AG09309 (cell line): Measurements from ENCODE around the gene METRNL.

DNA sequence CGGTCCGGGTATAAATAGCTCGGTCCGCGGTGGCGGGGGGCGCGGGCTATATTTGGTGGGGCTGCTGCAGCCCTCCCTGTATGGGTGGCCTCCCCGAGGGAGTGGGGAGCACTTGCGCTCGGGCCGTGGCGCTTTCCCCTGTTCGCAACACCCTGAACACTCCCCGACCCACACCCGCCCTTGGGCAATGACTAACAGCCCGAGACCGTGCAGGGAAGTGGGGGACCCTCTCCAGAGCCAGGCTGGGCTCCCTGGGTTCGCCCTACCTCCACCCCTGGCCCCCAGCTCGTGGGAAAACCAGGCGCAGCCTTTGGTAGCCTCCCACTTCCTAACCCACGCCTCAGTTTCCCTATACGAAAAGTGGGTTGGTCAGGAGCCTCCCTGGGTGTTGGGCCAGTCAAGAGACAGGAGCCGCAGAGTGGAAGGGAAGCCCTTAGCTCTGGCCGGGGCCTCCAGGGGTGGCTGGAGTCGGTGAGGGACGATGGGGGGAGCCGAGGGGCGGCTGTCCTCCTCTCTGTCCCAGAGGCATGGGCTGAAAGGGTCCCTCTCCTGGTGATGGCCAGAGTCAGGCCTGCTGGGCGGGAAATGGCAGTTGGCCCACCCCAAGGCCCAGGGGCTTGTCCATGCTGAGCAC is 706 bp downstream of the SLC16A3 start:
- RRBS: no CpG with 5 or more reads among the region's 30 CpGs

DNA sequence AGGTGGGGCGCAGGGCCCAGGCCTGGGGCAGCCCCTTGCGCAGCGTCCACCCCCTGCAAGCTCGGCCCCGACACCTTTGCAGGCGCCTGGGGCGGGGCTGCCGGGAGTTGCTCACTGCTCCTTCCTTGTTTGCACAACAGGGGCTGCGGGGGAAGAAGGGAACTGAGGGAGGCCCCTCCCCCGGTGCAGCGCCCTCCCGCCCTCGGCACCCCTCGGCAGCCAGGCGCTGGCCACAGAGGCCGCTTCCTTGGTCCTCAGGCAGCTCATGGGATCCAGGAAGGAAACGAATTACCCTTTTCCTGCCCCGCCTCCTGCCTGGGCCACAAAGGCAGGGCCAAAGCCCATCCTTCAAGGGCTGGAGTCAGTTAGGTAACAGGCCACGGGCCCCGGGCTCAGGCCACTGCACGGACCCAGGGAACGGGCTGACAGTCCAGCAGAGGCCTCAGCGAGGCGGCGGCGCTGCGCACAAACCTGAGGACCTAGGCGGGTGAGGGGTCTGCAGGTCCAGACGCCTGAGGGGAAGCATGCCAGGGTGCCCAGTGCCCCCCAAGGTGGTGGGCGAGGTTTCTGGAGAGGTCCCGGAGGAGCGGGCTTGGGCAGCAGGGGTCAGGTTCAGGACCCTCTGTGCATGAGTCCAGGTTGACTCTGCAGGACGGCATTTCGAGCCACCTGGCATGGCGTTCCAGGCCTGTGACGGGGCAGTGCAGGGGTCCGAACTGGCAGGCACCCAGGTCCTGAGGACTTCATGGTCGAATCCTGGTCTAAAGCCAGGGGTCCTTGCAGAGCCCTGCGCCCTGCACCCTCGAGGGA is 3.2 kb downstream of the SLC16A3 start:
- RRBS: 5% methylated on average over 2 of the region's 40 CpGs

GRCh38 chr17:82242042-82242702 is 13.3 kb downstream of the SLC16A3 start:
- RRBS: no CpG with 5 or more reads among the region's 19 CpGs

DNA sequence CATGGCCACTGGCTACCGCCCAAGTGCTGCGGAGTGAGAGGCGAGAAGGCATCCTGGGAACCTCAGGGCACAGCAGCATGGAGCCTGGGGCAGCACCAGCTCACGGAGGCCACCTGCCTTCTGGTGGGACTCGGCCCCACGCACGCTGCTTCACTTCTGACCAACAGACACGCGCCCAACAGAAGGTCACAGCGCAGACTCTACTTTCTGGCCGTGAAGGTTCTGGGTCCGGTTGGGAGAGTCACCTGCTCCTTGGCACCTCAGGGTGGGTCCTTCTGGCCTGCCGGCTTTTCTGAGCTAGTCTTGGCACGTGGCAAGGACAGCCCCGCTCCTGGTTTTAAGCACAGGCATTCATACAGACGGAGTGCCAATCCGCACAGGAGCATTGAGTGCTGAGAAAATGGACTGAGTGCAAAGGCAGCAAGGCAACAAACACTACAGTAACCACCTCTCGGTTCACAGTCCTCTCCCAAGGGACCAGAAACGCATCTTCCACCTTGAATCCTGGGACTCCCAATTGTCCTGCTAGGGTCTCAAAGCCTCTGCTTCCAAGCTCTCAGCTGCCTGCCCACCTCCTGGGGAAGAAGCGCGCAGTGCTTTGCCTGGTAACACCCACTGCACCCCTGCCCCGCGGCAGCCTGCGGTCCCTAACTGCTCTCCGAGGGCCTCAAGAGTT is 14.7 kb downstream of the SLC16A3 start:
- RRBS: 54% methylated on average over 2 of the region's 25 CpGs

GRCh38 chr17:82247494-82248140 is 18.8 kb downstream of the SLC16A3 start:
- RRBS: 70% methylated on average over 4 of the region's 20 CpGs

DNA sequence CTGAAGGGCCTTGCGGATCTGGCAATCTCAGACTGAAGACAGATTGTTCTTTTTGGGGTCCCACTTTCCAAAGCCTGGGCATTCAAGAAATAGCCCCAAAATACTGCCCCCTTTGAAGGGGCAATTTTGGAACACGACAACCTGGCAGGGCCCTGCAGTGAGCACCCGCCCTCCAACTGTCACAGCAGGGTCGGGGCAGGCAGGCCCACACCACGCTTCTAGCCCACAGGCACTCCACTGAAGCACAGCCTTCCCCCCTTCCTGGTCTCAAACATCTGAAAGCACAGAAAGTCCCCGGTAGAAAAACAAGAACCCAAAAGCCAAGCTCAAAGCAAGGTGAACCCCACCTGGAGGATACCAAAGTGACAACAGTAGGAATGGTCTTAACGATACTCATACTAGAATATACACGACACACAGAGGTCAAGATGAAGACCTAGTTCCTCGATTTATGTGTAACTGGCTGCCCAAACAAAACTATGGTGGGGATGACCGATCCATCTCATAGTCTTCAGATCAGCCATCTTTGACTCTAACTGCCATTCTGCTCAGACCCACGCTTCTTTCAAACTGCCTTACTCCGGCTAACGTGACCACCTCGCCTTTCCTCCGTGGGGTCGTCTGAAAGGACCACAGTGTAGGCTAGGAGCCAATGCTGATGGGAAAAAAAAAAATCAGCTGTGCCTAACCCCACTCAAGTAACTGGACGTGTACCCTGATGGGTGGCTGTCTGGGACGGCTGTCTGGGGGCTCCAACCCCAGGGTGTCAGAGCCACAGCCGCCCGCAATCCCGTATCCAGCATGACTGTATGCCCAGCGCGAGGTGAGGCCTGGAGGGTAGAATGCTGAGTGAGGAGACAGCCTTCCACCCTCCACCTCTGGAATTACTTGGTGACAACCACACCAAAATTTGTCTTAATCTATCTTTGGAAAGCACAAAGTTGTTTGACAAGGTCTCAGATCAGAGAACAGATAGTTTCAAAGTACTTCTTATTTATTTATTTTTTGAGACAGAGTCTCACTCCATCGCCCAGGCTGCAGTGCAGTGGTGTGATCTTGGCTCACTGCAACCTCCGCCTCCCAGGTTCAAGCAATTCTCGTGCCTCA is 3.1 kb downstream of the CSNK1D start:
- RRBS: no CpG with 5 or more reads among the region's 26 CpGs

DNA sequence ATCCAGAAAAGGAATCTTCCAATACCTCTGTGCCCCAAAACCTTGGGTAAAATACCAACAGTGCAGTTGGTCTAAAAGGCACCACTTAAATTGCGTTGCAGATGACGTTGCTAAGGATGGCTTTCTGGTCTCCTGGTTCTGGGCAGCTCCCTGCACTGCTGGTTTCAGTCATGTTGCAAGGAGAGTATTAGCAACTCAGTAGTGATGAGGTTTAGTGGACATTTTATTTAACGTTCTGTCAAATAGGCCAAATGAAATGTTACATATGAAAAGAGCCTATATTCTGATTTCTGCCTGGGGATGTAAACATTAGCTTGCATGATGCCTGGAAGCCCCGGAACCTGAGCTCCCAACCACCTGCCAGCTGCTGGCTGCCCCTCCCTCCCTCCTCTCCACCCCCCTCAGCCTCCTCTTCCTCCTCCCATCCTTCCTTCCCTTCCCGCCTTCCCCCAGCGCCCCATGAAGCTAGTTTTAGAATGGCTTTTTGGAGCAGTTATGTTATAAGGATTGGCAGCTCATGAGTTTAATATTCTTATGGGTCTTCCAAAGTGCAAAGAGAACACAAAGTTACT is 20.8 kb downstream of the CD7 start:
- RRBS: no CpG with 5 or more reads among the region's 6 CpGs

- RRBS: no CpG with 5 or more reads among the region's 12 CpGs
Measured at GRCh38 chr17:82330414-82330783, 3.2 kb downstream of the SECTM1 start.

DNA sequence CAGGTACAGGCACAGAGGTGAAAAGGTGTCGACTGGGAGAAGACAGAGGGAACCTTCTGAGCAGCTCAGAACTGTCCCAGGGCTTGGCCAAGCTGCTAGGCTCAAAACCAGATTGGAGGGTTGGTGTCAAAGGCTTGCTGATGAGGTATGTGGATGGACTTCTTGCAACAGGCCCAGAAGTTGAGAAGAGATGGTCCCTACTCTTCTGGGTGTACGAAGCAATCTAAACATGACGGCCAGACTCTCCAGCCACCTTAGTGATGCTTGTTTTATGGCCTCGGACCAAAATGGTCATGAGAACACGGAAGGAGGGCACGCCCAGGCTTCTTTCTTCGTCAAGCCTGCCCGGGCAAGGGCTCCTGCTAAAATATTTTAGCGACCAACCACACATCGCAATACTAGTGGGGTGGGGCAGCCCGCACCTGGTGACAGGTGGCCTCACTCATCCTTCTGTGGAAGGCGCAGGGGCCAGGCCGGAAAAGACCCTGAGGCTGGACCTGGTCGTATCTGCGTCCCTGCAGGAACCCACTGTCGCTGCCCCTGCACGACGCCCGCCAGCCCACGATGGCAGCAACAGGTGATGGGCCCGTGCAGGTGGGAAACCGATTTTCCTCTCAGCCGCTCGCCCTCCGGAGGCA is 23.1 kb upstream of the FOXK2 start:
- RRBS: no CpG with 5 or more reads among the region's 25 CpGs

GRCh38 chr17:82506430-82507002 is 13.0 kb upstream of the FOXK2 start:
- RRBS: no CpG with 5 or more reads among the region's 9 CpGs

GRCh38 chr17:82560579-82561125 is 41.1 kb downstream of the FOXK2 start:
- RRBS: no CpG with 5 or more reads among the region's 11 CpGs

DNA sequence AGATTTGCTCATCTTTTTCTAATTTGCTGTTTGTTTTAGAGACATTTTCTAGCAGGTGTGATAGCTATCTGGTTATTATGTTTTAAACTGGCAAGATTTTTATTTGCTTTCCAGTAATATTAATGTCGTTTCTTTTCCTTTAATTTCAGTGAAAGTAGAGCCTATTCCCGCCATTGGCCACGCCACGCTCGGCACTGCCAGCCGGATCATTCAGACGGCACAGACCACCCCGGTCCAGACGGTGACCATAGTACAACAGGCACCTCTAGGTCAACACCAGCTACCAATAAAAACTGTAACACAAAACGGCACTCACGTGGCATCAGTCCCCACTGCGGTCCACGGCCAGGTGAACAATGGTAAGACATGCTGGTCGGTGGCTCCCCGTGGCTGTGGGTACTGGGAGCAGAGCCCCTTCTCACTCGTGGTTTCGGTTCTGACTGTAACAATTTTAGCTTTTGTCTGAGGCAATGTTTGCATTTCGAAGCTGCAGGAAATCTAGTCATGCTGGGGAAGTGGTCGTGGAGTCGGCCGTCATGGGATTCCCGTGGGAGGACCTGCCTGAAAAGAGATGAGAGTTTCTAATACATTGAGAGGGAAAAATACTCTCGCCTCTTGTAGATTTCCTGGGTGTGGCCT is 61.2 kb downstream of the WDR45B start:
- RRBS: no CpG with 5 or more reads among the region's 23 CpGs

GRCh38 chr17:82647192-82648154 is 771 bp downstream of the WDR45B start:
- RRBS: 3% methylated on average over 13 of the region's 77 CpGs

GRCh38 chr17:82654746-82656076 is 7.0 kb upstream of the WDR45B start:
- RRBS: no CpG with 5 or more reads among the region's 34 CpGs

GRCh38 chr17:82782505-82783364 is 30.9 kb downstream of the TBCD start:
- RRBS: no CpG with 5 or more reads among the region's 48 CpGs

DNA sequence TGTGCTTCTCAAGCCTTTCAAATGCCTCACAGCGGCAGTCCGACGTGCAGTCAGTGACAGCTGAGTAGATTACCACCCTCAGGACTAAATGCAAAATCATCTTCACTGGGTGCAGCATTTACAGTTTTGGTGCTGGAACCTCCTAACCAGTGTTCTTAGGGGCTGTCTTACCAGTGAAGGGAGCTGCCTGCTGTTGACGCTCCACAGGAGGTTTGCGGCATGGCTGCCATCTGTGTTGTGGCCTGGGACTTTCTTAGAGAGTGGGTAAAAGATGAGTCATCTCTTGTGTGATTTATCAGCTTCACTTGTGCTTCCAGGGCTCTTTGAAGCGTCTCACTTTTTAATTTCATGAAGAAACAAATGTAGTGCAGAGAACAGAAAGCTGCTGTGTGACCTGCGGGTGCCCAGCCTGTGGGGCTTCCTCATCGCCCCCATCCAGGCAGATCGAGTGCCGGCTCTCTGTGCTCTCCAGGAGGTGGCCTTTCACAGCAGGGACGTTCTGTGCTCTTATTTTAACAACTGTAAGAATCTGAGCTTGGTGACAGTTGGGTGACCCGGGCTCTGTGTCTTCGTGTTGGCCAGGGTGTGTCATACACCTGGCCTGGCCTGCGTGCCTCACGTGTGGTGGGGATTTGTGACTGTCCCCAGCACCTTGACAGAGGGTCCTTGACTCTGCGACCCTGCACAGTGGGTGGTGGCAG is 24.2 kb upstream of the ZNF750 start:
- RRBS: 37% methylated on average over 2 of the region's 16 CpGs

GRCh38 chr17:82892681-82893827 is 53.2 kb upstream of the ZNF750 start:
- RRBS: 50% methylated on average over 3 of the region's 31 CpGs

GRCh38 chr17:82941682-82942120 is 101.9 kb upstream of the ZNF750 start:
- RRBS: no CpG with 5 or more reads among the region's 6 CpGs

GRCh38 chr17:83079305-83079793 is at the start of gene METRNL:
METRNL (plus strand) TSS chr17:83079609.
- RRBS: 1% methylated on average over 43 of the region's 83 CpGs

GRCh38 chr17:83084543-83085508 is 5.4 kb downstream of the METRNL start:
- RRBS: 68% methylated on average over 18 of the region's 57 CpGs